ENCODE measurements around the genes TMEM63C and NGB.

GRCh38 chr14:76191351-76191793 lies 39.6 kb downstream of the GPATCH2L start:
- PRO-cap, 2 experiments: no peak in any of the 2 experiments

GRCh38 chr14:76640634-76641426 lies 120.4 kb upstream of the VASH1 start:
- PRO-cap, 2 experiments: no peak in any of the 2 experiments

- PRO-cap, 2 experiments: no peak in any of the 2 experiments
Measured at GRCh38 chr14:76761838-76762264, 583 bp downstream of the VASH1 start.

DNA sequence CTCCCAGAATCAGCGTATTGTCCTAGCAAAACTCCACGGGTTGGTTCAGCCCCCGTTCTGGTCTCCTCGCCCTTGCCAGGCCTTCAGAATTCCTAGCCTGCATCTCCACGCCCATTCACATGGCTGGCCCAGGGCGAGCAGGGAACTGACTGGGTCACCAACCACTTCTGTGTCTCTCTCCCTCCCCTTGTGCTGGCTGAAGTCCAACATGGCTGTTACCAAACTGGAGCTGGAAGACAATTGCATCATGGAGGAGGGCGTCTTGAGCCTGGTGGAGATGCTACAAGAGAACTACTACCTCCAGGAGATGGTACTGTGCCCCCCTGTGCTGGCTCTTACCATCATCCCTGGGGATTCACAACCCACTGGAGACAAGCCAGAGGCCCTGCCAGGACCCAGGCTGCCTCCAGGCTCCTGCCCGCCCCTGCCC lies 9.8 kb downstream of the LRRC74A start:
- PRO-cap, 2 experiments: no peak in any of the 2 experiments

- PRO-cap, 2 experiments: no peak in any of the 2 experiments
Measured at GRCh38 chr14:76958220-76959055, 70.1 kb downstream of the IRF2BPL start.

DNA sequence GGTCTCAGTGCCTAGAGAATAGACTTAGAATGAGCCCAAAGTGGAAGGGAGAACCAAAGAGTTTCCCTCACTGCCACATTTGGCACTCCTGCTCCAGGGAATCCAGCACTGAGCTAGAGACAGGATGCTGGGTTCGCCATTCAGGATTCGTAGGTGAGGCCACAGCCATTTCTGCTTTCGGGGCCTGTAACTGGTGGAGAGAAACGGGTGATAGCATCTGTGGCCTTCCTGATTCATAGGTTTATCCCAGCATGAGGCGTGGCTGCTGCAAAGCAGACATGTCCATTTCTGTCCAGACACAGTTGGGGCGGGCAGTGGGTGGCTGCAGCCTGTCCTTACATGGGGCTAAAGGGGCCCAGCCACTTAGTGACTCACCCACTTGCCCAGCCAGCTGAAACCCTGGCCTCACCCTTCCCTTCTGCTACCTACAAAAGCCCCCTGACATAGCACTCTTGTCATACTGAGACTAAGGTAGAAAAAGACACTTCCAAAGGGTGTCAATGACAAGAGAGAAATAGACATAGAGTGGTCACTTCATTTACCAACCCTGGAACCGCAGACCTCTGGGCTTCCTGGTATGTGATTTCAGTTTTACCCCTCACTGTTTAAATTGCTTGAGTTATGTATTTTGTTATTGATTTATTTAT lies 69.2 kb downstream of the IRF2BPL start:
- PRO-cap, 2 experiments: peak in 2 of 2 experiments; most common plus-strand start position 314 of the sequence (in 1); most common minus-strand start position 192 of the sequence (in 1)

GRCh38 chr14:76977674-76978417 lies 50.7 kb downstream of the IRF2BPL start:
- PRO-cap, 2 experiments: peak in 1 of 2 experiments; most common plus-strand start chr14:76978181 (in 1); most common minus-strand start chr14:76978114 (in 1)

- PRO-cap, 2 experiments: peak in 2 of 2 experiments; most common plus-strand start chr14:77014450 (in 2); most common minus-strand start chr14:77014313 (in 1)
Measured at GRCh38 chr14:77014086-77014718, 14.3 kb downstream of the IRF2BPL start.

DNA sequence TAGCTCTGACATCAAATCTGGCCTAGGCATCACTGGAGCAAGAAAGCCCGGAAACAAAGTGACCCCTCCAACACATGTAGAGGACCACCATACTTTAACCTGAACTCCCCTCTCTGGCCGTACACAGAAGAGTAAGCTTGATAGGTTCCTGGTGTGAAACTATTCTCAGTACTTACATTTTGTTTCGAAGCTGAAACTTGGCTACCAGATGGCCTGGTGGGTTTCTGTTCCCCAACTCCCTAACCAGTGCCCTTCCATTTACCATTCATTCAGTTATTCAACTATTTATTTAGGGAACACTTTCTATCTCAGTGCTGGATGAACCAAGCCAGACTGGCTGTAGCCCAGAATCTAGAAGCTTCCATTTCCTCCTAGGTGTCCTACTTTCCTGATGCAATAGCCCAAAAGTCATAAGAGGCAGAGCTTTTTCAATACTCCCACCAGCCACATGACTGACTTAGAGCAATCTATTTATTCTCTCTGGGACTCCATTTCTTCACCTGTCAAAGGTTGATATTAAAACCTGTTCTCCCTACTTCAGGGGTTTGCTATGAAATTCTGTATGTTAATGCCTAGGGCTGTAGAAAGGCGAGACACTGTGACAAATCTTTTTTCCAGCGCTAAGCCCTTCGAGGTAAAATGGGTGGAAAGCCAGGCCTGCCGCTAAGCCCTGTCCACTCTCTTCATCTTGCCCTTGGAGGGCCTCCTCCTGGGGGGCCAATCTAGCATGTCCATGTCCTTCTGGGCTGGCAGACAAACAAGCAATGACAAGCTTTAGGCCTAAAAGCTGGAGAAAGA lies 8.1 kb upstream of the IRF2BPL start:
- PRO-cap, 2 experiments: no peak in any of the 2 experiments

GRCh38 chr14:77039405-77040288 lies 11.1 kb upstream of the IRF2BPL start:
- PRO-cap, 2 experiments: peak in 2 of 2 experiments; most common plus-strand start chr14:77039880 (in 1); most common minus-strand start chr14:77040244 (in 2)

DNA sequence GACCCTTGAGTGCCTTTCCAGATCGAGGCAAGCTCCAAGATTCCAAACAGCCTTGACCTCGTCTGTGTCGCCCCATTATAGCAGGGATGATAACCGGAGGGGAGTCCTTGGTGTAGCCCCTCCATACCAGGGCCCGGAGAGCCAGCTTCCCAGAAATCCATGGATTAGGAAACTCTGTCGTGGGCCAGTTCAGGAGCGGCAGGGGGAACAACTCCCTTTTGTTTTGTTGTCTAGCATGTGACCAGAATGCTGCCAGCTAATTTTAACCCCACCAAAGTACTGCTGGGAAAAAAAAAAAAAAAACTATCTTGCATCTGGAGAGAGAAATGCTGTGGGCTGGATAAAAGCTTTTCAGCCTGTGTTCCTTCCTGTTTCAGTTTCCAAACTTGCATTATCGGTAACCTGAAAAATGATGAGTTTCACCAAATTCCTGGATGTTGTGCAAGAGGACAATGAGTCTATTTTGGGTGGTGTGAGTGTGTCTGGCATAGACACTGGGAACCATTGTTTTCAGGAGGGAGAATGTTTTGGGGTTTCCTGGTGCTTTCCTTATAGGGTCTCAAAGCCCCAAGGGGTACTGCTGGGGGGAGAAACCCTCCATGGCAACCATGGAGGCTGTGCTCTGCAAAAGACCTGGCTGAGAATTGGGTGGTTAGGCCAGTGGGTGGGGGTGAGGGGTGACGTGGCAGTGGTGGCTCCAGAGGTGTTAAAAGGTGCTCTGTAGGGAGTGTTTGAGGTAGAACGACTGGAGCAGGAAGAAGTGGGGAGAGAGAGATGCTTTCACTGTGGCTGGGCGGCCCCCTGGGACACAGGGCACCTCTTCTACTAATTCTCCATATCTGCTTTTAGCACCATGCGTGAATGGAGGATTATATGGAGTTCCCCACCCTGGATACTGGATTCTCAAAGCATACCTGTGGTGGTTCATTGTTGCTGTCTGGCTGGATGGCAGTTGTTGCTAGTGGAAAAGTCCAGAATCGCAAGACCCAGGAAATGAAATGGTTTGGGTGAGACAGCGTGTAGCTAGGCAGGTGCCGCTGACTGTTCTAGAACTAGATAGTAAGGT lies 15.0 kb upstream of the IRF2BPL start:
- PRO-cap, 2 experiments: peak in 1 of 2 experiments; most common plus-strand start position 505 of the sequence (in 1); most common minus-strand start position 191 of the sequence (in 1)

DNA sequence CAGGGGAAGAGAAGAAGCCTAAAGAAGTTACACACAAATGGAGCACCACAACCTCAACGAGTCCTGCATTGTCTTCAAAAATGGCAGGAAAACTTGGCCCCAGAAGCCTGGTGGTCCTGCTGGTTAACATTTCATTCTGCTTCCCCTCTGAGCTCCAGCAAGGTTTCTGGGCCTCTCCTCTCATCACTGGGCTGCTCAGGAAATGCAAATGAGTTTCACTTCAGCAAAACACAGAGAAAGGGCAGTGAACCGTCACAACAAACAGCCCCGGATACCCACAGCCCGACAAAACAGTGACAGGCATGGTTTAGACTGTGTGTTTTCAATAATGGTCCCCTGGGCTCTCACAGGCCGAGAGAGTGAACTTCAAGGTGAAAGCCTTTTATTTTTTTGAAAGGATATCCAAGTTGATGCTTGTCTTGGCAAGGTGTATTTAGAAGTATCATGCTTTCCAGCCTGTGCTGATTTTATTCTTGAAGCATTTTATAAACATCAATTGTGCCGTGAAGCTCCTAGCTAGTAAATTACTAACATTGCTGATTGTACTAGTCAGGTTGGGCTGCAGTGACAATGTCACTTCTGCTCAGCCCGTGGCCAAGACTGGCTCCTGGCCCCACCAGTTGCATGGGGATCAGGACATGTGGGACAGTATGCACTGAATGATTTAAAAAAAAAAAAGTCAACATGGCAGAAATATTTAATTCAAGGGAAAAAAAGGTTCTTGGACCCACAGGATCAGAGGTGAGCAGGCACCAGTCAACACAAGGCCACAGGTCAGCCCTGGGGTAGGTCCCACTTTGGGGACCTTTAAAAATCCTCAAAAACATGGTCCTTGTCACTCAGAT lies 20.0 kb downstream of the ZDHHC22 start:
- PRO-cap, 2 experiments: no peak in any of the 2 experiments

- PRO-cap, 2 experiments: no peak in any of the 2 experiments
Measured at GRCh38 chr14:77181277-77182449, at the start of gene TMEM63C. TMEM63C (plus strand) TSS chr14:77181798.

DNA sequence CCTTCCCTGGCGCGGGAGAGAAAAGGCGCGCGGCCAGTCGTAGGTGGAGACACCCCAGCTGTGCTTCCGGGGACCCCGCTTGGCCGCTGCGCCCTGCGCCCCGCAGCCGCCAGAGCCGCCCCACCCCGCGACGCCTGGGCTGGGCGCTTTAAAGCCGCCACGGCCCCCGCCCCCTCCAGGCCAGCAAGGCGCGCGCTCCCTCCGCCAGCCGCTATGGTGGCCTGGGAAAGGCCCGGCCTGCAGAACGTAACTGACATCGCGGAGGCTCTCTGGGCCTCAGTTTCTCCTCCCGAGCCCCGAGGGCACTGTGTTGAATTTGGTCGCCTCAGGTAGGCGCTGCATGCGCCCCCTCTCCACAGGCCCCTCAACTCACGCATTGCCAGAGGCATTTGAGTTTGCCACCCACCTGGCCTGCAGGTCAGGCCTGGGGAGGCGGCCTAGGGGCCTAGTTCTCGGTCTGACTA lies at the start of gene NGB:
Gene NGB (minus strand): TSS at position 122 of the 464 bp plus-strand sequence.
- PRO-cap, 2 experiments: no peak in any of the 2 experiments

DNA sequence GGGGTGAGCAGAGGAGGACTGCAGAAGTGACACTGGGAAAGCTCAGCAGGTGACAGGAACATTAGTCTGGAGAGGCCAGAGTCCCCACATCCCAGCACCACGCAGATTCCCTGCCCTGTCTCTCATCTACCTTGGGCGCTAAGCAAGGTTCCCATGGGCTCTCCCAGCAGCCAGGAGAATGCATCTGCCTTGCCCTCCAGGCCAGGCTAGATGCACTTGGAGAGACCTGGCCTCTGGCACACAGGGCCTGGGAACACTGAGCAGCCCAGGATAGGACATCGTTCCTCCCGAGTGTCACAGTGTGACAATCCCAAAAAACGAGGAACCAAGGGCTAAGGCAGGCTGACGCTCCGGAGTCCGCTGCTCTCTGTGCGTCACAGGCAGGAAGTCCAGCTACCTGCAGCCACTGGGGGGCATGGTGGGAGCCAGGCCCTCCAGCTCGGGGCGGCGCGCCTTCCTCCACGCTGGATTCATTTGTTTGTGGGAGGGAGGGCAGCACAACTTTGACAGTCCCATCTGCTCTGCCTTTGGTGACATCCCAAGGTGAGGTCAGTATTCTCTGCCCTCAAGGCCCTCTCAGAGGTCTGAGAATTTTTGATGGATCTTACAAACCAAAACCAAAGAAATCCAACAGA lies 5.4 kb upstream of the NGB start:
- PRO-cap, 2 experiments: no peak in any of the 2 experiments

GRCh38 chr14:77318022-77318432 lies 2.7 kb downstream of the POMT2 start:
- PRO-cap, 2 experiments: no peak in any of the 2 experiments

DNA sequence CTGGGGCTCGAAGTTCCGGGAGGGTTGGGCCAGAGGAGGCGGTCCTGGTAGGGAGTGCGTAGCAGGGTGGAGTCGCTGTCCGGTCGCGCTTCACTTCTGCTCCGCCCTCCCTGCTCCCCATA lies 373 bp downstream of the GSTZ1 start:
- PRO-cap, 2 experiments: peak in 2 of 2 experiments; most common plus-strand start position 54 of the sequence (in 1)

GRCh38 chr14:77347772-77348126 lies 26.9 kb downstream of the GSTZ1 start:
- PRO-cap, 2 experiments: no peak in any of the 2 experiments

- PRO-cap, 2 experiments: no peak in any of the 2 experiments
Measured at GRCh38 chr14:77456995-77457489, 359 bp downstream of the VIPAS39 start.

- PRO-cap, 2 experiments: no peak in any of the 2 experiments
Measured at GRCh38 chr14:77542190-77543287, 43.9 kb upstream of the ISM2 start.

Data from heart right ventricle (tissue), 2 donors.